Measurements from ENCODE around the gene ZNF552.

DNA sequence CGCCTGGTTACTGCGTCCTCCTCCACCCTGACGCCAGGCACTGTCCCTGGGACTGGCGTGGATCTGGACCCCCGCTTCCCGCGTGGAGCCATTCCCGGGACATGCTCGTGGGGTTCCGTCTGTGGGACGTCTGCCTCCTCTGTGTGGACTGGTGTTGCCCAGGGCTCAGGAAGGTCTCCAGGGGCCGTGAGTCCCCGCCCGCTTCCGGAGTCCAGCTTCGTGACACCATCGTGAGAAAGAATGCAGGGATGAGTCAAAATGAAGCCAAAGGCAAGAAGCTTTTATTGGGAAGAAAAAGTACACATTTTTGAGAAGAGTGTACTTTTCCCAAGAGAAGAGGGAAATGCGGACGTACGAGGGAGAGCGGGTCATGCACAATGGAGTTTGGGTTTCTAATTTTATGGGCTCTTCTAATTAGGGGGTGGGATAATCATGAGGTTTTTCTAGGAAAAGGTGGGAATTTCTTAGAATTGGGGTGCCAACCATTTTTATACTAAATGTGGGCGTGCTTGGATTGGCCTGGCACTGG, 615 bp upstream of the ZNF550 start:
- PRO-cap, result unidirectional peak, plus-strand start at position 40 of the sequence; bidirectional peak, plus-strand start at position 222 of the sequence, minus-strand start at position 150 of the sequence

- PRO-cap, result no peak
These were observed 1.2 kb downstream of the ZNF416 start for GRCh38 chr19:57577439-57577980.

DNA sequence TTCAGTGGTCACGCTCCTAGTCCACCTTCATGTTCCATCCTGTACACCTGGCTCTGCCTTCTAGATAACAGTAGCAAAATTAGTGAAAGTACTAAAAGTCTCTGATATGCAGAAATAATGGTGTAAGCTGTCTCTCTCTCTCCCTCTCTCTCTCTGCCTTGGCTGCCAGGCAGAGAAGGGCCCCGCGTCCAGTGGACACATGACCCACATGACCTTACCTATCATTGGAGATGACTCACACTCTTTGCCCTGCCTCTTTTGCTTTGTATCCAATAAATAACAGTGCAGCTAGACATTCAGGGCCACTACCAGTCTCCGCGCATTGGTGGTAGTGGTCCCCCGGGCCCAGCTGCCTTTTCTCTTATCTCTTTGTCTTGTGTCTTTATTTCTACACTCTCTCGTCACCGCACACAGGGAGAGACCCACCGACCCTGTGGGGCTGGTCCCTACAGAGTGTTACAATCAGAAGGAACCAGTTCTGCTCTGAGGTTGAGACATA, 7.8 kb upstream of the ZNF776 start:
- PRO-cap, result unidirectional peak, minus-strand start at position 181 of the sequence

- PRO-cap, result no peak
These were observed 7.4 kb downstream of the ZNF776 start for GRCh38 chr19:57753724-57754731.

DNA sequence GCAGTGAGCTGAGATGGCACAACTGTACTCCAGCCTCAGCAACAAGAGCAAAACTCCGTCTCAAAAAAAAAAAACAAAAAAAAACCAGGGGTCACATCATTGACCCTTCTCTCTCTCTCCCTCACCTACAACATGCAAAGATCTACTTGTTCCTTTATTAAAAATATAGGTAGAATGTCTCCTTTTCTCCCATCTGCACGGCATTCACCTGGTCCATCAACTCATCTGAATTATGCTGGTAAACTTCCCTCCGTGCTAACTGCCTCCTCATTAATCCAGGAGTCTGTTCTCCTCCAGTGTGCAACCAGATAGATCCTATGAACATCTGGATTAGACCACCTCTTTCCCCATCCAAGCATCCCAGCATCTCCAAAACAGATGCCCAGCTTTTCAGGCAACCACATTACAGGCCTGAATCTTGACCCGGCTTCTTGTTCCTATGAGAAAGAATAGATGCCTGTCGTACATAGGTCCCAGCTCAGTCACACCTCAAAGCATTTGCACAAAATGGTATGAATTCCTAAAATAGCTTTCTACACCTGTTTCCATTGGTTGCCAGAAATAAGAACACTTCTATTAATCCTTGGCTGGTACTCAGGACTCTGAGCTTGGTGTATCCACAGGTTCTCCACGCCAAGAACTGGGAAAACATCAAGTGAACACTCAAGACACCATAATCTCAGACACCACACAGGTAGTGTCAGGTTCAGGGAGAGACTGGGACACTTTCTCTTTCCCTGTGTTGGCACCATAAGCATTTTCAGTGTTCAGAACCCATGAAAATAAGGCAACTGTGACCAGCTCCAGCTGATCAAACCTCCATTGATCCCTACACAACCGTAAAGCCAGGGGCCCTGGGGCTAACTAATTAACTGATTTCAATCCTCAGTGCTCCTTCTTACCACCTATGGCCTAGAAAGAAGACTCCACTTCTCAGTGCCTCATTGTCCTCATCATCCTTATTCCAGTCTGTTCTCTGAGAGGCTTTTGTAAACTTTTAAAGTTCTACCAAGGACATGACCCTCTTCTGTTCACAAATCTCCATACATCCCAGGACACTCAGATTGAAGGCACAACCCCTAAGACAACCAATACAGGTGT, 19.0 kb downstream of the ZNF552 start:
- PRO-cap, result no peak

- PRO-cap, result no peak
These were observed 10.9 kb downstream of the ZNF552 start for GRCh38 chr19:57803493-57804548.

DNA sequence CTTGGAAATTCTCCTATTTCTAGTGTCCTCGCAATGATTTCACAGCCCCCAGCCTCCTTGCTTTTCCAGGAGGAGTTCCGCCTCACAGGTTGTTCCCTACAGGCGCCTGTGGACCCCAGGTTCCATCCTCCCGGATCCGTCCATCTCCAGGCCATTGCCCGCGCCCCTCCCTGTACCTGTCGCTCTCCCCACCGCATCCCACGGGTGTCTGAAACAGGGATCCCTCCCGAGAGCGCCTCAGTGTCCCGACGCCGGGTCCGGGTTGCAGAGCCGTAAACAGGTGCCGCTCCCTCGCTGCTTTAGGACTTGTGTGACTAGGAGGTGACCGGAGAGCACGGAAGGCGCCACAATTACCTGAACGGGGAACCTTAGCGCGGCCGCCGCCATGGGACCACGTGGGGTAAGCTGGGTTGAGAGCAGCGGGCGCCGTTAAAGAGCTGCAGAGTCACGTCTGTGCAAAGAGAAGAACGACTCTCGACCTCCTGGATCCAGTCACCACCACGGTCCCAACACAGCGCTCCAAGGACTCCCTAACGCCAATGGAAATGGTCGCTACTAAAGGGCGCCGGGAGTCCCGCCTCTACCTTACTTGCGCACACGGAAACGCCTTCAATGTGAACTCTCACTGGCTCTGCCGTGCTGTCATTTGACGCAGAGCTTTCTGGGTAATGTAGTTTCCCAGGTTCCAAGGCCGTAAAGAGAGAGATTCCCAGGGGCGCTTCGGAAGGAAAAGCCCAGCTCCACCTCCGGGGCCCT, at the start of gene ZNF552:
TSS of gene ZNF552 (minus strand) at position 557 of the 756 bp plus-strand sequence.
- PRO-cap, result bidirectional peak, plus-strand start at position 429 of the sequence, minus-strand start at position 312 of the sequence; bidirectional peak, plus-strand start at position 696 of the sequence, minus-strand start at position 557 of the sequence

GRCh38 chr19:57815208-57815976, 679 bp upstream of the ZNF552 start:
- PRO-cap, result no peak

- PRO-cap, result no peak
These were observed 1.7 kb downstream of the ZNF587 start for GRCh38 chr19:57851179-57851903.

GRCh38 chr19:57870919-57871645, 17.8 kb downstream of the ZNF814 start:
- PRO-cap, result no peak

DNA sequence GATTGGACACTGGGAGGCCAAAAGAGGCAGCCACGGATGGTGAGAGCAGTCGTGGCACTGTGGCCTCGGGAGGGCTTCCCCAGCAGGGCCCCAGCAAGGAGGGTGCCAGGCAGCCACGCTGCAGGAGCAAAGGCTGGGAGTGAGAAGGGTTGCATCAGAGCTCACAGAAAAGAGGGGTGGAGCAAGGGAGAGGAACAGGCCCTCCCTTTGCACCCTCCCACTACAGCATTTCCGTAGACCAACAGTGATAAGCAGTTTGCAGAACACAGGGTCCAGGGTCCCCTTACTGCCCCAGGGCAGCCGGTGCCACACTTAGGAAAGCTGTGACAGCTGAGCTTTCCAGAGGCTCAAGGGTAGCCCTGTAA, 5.0 kb downstream of the ZSCAN1 start:
- PRO-cap, result no peak

DNA sequence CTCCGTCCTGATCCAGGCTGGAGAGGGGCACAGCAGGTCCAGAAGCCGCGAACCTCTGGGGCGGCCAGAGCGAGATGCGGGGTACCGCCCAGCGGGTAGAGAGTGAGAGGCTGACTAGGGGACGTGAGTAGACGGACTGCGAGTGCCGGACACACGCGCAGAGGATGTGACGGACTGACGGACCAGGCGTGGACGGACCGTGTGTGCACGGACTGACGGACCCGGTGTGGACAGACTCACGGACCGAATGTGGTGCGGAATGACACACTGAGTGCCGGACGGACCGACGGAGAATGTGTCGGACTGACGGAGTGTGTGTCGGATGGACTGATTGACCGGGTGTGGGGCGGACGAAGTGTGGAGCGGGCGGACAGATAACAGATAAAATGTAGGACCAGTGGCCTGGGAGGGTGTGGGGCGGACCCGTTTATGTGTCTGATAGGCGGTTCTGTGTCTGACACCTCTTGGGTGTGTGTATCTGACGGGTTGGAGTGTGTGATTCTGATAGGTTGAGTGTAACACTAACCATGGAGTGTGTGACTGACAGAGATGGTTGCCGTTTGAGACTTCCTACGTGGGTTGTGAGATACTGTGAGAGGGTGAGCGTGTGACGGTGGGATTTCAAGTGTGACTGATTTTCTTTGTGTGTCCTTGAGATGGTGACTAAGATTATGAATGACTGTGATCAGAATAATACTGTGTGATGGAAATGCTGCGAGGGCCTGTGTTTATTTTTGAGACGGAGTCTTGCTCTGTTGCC, 519 bp downstream of the ZSCAN22 start:
- PRO-cap, result bidirectional peak, plus-strand start at position 204 of the sequence, minus-strand start at position 116 of the sequence

DNA sequence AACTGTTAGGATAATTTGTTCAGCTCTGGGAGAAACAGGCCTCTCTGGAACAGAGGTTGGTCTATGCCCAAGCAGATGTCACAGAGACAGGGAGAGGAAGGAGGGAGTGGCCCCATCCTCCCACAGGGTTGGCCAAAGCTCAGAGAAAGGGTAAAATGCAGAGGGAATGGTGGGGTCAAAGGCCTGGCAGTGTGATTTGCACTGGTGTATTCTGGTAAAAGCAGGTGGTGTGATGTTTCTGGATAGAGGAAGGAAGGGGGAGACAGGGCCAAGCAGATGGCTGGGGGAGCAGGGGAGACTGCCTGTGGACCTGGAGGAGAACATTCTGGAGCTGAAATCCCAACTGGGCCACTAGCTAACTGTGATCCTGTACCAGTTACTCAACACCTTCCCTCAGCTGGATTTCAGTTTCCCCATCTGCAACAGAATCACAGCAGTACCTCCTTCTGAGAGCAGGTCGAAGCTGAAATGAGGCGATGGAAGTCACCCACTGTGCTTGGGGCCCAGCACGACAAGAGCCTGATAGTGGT, 9.5 kb downstream of the ZSCAN22 start:
- PRO-cap, result no peak

- PRO-cap, result no peak
These were observed 5.3 kb downstream of the ZNF132 start for GRCh38 chr19:58434403-58435284.

DNA sequence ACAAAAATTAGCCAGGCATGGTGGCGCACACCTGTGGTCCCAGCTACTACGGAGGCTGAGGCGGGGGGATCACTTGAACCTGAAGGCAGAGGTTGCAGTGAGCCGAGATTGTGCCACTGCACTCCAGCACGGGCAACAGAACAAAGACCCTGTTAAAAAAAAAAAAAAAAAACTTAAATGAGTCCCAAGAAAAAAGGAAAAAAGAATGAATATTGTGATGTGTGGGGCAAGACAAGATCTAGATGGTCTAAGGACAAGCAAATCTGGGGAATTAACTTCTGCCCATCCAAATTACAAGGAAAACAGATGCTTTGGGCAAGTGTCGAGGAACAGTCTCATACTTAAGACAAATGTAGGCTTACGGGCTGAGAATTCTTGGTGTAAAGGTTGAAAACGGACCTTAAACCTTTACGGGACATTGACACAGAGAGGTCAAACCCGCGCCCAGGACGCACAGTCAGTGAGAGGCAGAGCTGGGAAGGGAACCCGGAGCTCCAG, 655 bp upstream of the ZNF324 start:
- PRO-cap, result no peak

DNA sequence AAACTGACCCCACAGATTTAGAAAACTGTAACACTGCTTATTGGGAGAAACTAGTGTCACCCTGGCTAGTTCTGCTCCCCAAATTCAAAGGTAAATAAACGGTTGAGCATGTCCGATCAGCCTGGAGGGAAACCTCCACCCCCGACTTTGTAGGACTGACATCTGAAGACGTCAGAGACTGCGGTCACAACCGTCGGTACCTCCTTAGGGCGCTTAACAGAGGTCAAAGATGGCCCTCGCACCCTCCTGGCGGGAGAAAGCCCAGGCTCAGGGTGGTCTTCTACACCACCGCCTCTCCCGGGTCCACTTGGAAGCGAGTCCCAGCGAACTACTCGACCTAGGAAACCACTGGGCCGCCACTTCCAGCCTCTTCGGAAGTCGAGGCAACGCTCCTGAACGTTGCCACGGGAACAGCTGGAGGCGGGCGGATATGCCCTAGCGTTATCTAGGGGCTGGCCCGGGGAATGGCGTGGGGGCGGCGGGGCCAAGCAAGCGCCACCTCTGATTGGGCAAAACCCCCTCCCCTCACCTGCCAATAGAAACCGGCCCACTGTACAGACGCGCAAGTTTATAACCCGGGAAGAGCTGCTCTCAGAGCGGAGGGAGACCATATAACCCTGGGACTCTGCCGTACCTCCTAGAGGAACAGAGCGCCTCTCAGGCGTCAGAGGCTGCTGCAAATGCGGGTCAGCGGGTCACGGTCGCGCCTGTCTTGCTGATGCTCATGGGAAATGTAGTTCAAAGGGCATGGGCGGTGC, 655 bp upstream of the ZNF446 start:
- PRO-cap, result bidirectional peak, plus-strand start outside the sequence, minus-strand start at position 616 of the sequence

DNA sequence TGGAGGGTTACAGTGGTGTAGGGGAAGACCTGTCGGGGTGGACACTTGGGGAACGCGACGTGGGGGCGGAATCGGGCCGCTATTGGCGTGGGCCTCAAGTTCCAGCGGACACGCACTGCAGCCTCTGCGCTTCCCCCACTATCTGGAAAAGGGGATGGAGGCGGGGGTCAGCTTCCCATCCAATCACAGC, 939 bp upstream of the UBE2M start:
- PRO-cap, result bidirectional peak, plus-strand start outside the sequence, minus-strand start at position 128 of the sequence